Measurements from ENCODE around the genes MKS1, TSPOAP1 and GDPD1.

DNA sequence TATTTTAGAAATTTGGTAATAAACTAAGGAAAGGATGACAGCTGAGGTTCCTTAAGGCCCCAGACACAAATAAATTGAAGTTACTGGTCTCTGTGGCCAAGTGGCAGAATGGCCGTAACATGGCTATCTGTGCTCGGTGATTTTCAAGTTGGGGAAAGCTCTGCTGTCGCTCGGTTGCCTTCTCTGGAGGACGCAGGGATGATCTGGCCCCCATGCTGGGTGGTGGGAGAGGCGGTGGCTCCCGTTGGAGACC is 166.0 kb downstream of the CCDC182 start:
- RRBS: no CpG with 5 or more reads among the region's 7 CpGs

GRCh38 chr17:57832658-57833076 is 17.2 kb downstream of the MRPS23 start:
- RRBS: no CpG with 5 or more reads among the region's 10 CpGs

DNA sequence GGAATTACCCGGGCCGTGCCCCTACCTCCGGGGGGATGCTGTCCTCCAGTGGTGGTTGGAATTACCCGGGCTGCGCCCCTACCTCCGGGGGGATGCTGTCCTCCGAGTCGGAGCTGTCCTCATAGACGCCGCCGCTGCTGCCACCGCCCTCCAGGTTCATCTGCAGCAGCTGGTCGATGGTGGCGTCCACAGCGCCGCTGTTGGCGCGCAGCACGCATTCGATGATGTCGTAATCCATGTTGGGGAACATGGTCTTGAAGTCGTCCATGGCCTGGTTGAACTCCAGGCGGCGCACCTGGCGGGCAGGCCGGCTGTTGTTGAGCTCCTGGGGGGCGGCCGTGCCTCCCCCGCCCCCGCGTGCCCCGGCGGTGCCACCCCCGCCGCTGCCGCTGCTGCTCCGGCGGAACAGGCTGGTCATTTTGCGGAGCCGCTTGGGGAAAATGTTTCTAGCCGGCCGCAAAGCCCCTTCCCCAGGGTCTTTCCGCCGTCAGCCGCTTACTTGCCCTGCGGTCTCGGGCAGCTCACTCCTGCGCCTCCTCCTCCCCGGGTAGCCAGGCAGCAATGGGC is 35.4 kb upstream of the MRPS23 start:
- RRBS: 81% methylated on average over 11 of the region's 49 CpGs

DNA sequence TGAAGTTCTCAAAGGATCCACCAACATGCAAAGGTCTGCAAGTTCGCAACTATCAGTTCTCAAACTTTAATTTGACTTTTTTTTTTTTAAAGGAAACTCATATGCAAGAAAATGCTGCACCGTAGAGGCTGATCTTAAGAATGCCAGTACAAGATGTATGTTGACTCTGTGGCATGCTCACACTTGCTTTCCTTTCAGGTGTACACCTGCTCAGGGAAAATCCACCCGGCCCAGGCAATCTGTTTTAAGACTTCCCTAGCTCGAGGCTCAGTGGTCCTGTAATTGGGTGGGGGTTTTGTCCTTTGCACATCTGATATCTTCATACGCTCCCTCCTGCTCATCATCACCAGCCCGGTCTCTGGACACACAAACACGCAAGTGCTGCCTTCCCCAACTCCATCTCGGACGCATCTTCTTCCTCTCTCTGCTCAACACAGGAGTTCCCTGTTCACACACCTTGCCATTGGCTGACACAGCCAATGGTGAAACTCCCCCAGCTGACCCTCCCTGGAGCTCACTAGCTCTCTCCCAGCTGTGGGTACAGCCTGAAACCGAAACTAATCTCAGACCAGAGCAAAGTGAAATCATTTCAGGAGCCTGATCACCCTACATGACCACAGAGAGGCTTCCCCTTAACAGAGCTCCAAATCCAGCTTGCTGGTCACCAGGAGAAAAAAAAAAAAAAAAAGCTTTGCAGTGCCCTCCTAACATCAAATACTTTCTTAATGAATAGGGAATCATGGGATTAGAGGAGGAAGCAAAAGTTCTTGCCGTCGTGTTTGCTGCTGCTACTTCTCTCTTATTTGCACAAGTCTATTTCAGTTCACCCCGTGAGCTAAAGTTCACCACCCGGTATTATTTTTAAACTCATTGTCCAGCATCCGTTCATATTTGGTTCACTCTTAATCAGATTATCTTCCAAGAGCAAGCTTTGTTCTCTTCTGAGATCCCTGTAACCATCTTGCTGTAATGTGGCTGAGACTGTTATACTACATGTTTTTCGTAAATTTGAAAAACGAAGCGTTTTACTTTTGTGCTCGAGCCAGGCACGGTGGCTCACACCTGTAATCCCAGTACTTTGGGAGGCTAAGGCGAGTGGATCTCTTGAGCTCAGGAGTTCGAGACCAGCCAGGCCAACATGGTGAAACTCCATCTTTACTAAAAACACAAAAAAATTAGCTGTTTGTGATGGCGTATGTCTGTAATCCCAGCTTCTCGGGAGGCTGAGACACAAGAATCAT is 8.3 kb downstream of the CUEDC1 start:
- RRBS: no CpG with 5 or more reads among the region's 24 CpGs

- RRBS: no CpG with 5 or more reads among the region's 4 CpGs
Measured at GRCh38 chr17:57971960-57972913, 15.8 kb downstream of the VEZF1 start.

- RRBS: no CpG with 5 or more reads among the region's 11 CpGs
Measured at GRCh38 chr17:58092402-58093418, 9.5 kb downstream of the DYNLL2 start.

DNA sequence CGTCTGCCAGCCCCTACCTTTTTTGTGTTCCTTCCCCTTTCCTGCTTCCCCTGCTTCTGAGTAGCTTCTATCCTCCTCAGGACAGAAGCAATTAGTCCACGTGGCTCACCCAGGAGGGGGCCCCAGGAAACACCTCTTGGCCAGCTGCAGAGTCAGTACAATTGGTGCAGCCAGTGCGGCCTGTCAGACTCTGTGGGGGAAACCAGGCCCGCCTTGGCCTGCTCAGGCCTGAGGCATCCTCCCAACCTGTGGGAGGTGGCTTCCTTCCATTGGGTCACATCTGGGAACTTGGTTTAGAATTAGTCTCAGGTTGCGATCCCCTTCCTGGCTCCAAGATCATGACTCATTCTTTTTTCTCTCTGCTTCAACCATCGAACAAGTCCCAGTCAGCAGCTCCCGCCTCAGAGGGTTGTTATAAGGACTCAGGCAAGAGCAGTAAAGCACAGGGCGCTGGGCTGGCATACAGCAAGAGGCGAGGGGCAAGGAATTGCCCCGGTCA is 8.2 kb upstream of the EPX start:
- RRBS: no CpG with 5 or more reads among the region's 10 CpGs

DNA sequence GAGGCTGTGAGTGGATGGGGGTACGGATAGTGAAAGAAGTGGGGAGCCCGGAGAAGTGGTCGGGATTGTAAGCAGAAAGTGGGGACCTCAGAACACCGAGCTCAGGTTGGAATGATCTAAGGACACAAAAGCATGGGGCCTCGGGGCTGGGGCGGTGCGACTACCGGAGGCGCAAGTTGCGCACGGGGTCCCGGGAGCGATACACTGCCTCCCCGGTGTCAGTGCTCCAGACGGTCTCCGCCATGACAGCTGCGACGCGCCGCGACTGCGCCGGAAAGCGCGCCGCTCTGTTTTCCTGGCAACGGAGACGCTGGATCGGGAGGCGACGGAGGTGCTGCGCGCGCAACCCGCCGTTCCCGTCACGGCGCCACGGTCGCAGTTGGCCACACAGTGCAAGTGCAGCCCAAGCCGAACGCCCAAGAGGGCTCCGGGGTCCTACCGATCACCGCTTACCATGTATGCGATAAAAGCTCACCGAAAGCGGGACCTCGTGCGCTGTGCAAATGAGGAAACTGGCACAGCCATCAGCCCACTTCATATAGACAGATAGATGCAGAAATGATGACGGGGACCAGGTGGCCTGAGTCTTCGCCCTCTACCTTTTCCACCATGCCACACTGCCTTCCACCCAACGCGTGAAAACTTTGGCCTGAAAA is at the start of gene MKS1:
MKS1 (minus strand) TSS at position 269 of the 656 bp plus-strand sequence.
- RRBS: 1% methylated on average over 16 of the region's 55 CpGs

- RRBS: no CpG with 5 or more reads among the region's 10 CpGs
Measured at GRCh38 chr17:58284354-58285148, 3.8 kb upstream of the MPO start.

DNA sequence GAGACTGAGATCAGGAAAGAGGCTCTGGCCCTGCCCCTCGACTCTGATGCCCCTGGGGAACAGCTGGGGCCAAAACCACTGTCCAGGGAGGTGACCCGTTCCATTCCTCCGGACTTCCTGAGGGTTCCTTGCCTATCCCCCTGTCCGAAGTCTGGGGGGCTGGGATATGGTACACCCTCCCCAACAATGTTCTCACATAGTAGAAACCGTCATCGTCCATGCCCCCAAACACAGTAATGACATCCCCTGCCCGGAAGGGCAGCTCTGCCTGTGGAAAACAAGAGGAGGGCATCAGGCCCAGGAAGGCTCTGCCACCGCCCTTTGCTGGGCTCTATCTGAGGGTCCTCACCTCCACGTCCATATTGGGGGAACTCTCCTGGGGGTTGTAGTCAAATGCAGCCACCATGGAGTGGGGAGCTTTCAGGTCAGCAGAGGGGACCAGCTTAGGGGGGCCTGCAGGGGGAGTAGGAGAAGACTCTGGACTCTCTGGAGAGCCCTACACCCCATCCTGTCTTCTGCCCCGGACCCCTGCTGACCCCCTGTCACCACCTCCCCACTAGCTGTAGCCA is 23.3 kb downstream of the TSPOAP1 start:
- RRBS: 83% methylated on average over 2 of the region's 10 CpGs

GRCh38 chr17:58328425-58329334 is at the start of gene TSPOAP1:
Gene TSPOAP1 (minus strand): TSS chr17:58328795.
- RRBS: 51% methylated on average over 4 of the region's 24 CpGs

- RRBS: no CpG with 5 or more reads among the region's 15 CpGs
Measured at GRCh38 chr17:58333025-58333749, 4.6 kb upstream of the TSPOAP1 start.

DNA sequence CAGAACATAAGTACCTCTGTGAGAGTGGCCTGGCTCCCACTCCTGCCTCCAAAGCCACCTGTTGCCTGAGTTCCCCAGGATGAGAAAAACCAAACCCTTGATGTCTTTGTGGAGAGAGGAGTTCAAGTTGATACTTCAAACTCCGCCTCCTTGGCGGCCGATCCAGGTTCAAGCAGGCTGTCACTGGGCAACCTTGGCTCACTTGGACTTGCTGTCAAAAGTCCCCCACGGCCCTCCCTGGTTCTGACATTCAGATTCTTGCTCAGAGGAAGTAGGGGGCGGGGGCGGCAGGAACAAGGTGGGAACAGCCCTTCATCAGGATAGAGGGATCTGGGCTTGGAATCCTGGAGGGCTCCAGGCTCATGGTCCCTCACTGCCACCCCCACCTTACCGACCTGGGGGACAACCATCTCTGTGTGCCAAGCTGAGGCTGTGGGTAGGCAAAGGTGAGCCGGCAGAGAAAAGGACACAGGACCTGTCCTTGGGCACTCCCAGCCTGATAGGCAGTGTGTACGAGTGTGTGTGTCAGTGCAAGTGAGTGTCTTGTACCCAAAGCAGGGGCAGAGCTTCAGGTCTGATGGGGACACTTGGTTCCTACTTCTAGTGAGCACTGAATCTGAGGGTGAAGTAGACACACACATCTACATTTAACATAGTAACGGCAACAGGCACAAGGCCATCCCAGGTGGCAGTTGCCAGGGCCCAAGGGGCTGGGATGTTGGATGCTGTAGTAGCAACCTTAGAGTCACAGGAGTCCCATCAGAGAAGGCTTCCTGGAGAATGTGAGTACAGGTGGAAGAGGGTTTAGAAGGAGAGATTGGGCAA is 6.6 kb upstream of the TSPOAP1 start:
- RRBS: no CpG with 5 or more reads among the region's 10 CpGs

DNA sequence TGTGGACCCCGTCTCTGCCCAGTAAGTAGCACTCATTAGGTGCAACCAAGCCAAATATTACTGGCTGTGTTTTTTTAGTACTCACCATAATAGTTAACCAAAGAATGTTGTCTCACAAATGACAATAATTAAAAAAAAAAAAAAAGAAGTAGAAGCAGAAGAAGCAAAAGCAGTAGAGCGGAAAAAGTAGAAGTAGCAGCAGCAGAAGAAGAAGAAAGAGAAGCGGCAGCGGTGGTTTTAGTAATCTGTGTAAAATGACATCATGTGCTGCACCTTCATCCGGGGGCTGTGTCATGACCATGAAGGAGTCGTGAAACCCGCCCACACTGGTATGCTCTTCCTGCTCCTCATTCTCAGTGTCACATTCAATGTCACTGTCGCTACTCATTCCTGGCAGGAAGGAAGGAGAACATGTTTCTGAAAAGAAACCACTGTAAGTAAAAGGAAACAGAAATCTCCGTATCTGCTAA is 105.3 kb downstream of the TRIM37 start:
- RRBS: no CpG with 5 or more reads among the region's 9 CpGs

DNA sequence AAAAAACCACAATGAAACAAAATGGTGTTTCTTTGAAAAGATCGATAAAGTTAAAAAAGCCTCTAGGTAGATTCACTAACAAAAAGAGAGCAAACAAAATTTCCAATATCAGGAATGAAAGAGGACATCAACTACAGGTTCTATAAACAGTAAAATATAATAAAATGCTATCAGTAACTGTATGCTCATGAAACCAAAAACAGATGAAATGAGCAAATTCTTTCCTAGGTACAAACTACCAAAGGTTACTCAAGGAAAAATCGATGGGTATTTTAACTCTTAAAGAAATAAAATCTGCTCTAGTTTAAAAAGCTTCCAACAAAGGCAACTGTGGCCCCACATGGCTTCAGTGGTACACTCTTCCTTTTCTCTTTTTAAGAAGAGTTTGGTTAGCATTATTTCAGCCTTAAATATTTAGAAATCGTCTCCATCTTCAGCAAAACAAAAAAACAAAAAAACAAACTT is 102.2 kb downstream of the TRIM37 start:
- RRBS: no CpG with 5 or more reads among the region's 3 CpGs

DNA sequence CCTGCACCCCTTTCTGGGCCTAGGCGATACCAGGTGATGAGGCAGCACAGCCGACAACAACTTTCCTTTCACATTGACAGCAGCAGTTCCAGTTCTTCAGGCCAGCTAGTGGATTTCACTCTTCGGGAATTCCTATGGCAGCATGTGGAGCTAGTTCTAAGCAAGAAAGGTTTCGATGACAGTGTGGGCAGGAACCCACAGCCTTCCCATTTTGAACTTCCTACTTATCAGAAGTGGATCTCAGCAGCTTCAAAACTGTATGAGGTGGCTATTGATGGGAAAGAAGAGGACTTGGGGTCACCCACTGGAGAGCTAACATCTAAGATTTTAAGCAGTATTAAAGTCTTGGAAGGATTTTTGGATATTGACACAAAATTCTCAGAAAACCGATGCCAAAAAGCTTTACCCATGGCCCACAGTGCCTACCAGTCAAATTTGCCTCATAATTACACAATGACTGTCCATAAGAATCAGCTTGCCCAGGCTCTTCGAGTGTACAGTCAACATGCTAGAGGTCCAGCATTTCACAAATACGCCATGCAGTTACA is 1.4 kb downstream of the SMG8 start:
- RRBS: no CpG with 5 or more reads among the region's 7 CpGs

- RRBS: under 1% methylated on average over 21 of the region's 47 CpGs
Measured at GRCh38 chr17:59220100-59220887, at the start of gene GDPD1. Gene GDPD1 (plus strand): TSS chr17:59220511.

GRCh38 chr17:59427887-59428469 is 96.5 kb downstream of the YPEL2 start:
- RRBS: no CpG with 5 or more reads among the region's 10 CpGs

DNA sequence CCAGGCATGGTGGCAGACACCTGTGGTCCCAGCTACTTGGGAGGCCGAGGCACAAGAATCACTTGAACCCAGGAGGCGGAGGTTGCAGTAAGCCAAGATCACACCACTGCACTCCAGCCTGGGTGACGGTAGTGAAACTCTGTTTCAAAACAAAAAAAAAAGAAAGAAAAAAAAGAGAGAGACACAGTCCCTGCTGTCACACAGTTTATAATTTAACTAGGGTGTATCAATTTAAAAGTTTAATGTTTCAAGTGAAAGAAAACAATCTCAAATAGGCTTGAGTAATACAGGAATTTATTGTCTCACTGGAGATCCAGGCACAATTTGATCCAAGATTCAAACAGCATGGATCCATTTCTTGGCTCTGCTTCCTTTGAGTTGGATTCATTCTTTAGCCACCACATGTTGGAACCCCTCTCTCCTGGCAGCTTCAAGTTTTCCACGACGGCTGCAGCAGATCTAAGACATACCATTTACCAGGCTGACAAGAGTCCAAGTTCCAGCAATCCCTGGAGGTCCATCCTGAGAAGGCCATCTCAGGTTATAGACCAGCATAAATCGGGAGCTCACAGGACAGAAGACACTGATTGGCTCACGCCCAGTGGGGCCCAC is 97.5 kb downstream of the YPEL2 start:
- RRBS: no CpG with 5 or more reads among the region's 7 CpGs

All from epithelial cell of prostate (primary cell).